Melanocyte of skin (primary cell): ENCODE data around the genes KANSL1L, BARD1 and ATIC.

- CAGE, long polyA plus RNA, 2 experiments, result no peak in any of the 2 experiments
Measured at GRCh38 chr2:210007428-210008355, 5.3 kb downstream of the RPE start.

DNA sequence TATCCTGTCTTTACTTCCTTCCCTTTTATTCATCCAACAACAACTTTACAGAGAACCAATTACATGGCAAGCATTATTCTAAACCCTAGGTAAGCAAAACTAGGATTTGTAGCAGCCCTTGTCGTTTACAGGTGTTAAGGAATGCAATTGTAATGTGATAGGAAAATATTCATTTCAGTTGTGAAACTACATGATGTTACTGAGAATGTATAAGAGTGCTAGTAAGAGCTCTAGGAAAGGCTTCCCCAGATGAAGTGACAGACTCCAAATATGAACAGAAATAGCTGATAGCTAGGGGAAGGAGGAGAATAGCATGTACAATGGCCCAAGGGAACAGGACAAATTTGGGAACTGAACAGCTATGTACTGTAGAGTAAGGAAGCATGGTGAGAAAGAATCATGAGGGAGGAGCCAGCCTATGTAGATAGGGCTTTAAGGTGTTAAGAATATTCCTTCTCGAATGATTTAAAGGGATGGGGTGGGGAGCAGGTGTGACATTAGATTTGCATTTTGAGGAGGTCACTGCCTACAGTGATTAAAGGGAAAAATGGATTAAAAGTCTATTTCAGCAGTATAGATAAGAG, 31.7 kb downstream of the RPE start:
- CAGE, long polyA plus RNA, 2 experiments, result no peak in any of the 2 experiments

GRCh38 chr2:210091610-210092271, 79.5 kb downstream of the KANSL1L start:
- CAGE, long polyA plus RNA, 2 experiments, result no peak in any of the 2 experiments

- CAGE, long polyA plus RNA, 2 experiments, result no peak in any of the 2 experiments
Measured at GRCh38 chr2:210170773-210171477, at the start of gene KANSL1L. KANSL1L (minus strand) TSS chr2:210171409.

- CAGE, long polyA plus RNA, 2 experiments, result no peak in any of the 2 experiments
Measured at GRCh38 chr2:210546467-210547203, 9.8 kb upstream of the CPS1 start.

DNA sequence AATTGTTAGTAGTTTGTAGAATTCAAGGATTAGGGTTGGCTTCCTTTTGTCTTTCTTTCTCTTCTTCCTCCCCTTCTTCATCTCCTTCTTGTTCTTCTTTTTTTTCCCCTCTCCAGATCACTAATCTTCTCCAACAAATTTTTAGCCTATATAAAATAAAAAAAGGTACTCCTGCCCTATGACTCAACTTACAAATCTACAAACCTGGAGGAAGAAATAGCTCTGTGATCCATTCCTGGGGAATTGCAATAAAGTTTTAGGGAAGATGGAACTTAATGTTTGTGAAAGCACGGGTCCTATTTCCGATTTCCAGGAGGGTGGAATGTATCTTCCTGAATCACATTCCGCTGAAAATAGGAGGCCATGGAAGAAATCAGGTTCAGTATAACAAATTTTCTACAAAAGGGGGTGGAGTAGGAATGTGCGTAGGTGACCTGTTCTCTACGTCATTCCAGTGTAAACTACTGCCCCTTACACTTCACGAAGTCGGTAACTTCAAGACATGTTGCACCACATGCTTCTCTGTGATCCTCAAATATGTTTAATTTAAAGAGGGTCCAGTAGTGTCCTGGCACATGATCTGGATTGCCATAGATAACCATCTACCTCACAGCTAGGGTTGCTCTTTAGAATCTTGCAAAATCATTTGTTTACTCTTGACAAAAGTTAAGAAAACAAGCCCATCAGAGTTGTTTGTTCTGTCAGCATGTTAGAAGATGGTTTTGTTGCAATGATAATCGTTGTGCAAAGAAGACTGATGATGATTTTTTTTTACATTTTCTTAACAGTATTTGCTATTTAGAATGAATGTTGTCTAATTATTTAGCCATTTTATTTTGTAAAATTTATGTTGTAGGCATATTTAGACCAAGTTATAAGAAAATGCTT, 7.6 kb upstream of the CPS1 start:
- CAGE, long polyA plus RNA, 2 experiments, result no peak in any of the 2 experiments

GRCh38 chr2:210559604-210559896, 3.2 kb downstream of the CPS1 start:
- CAGE, long polyA plus RNA, 2 experiments, result no peak in any of the 2 experiments

- CAGE, long polyA plus RNA, 2 experiments, result no peak in any of the 2 experiments
Measured at GRCh38 chr2:211408105-211408993, 852.0 kb downstream of the CPS1 start.

- CAGE, long polyA plus RNA, 2 experiments, result no peak in any of the 2 experiments
Measured at GRCh38 chr2:213188979-213189990, 37.9 kb upstream of the IKZF2 start.

- CAGE, long polyA plus RNA, 2 experiments, result no peak in any of the 2 experiments
Measured at GRCh38 chr2:214328758-214329413, 82.0 kb upstream of the VWC2L start.

DNA sequence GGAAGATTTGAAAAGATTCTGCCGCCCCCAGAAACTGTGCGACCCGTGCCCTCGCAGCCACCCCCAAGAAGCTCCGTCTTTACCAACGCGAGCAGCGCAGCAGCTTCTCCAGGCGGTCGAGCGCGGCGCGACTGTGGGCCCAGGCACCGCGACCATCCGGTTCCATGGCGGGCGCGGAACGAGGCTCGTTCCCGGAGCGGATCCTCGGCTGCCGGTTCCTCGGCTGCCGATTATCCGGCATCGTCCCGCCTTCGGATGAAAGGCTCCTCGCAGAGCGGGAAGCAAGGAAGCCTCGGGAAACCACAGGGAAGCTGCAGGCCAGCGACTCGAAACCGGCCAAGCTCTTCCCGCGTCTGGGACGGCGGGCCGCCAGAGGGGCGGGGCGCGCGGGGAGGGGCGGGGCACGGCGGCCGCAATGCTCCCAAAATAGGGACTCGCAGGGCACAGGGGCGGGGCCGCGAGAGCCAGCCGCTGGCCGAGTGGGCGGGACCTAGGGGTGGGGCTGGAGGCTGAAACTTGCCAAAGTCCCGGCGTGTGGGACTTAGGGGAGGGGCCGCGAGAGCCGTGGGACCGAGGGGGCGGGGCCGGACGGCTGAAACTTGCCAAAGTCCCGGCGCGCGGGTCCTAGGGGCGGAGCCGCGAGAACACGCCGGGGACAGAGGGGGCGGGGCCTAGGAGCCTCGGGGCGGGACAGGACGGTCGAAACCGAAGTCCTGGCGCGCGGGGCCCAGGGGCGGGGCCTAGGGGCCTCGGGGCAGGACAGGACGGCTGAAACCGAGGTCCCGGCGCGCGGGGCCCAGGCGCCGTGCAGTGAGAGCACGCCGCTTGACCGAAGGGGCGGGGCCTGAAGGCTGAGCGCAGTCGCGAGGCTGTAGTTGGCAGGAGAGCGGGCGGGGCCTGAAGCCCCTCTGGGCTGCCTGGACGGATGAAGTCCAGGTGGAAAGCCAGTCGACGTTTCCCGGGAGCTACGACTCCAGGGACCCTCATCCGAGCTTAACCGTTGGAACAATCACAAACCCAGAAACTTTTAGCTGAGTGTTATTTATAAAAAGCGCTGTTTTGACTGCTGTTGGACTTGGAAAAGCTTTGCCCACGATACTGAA, at the start of gene BARD1:
BARD1 (minus strand) TSS at position 355 of the 1,103 bp plus-strand sequence.
- CAGE, long polyA plus RNA, 2 experiments, result no peak in any of the 2 experiments

GRCh38 chr2:215311588-215312820, at the start of gene ATIC:
ATIC (plus strand) TSS chr2:215312059.
- CAGE, long polyA plus RNA, 2 experiments, result no peak in any of the 2 experiments

DNA sequence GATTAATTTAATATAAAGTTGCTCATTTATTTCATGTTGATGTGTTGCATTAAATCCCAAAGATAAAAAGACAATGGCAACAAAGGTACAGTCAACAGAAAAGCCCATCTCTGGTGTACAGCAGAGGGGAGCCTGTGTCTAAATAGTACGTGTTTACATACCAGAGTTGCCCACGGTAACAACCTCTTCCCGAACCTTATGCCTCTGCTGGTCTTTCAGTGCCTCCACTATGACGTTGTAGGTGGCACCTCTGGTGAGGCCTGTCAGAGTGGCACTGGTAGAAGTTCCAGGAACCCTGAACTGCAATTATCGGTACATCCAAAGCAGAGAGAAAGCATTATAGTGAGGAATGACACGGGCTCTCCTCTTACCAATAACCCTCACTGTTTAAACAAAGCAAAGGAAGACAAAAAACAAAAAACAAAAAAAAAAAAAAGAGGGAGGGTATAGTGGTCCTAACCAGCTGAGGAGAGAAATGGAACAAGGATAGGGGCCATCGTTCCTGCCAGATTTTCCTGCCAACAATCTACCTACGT, 58.3 kb downstream of the ATIC start:
- CAGE, long polyA plus RNA, 2 experiments, result no peak in any of the 2 experiments

GRCh38 chr2:215383798-215384308, 52.0 kb downstream of the FN1 start:
- CAGE, long polyA plus RNA, 2 experiments, result no peak in any of the 2 experiments

DNA sequence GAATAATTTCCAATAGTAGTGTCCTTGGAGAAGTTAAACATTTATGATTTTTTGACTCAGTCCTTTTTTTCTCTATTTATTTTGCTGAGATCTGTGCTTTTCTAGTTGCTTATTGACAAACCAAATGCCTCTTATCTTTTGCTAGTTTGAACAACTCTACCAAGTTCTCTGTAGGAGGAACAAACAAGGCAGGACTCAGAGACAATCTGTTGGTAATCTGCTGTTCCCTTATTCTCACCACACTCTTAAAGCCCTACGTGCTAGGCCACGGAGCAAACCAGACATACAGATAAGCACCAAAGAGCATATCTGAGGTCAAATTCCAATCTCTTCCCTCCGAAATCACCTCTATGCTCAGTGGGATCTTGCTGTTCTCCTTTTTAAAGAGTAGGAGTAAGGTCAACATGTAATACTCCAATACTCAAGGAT, 18.5 kb downstream of the FN1 start:
- CAGE, long polyA plus RNA, 2 experiments, result no peak in any of the 2 experiments

GRCh38 chr2:215511651-215512304, 75.9 kb upstream of the FN1 start:
- CAGE, long polyA plus RNA, 2 experiments, result no peak in any of the 2 experiments

DNA sequence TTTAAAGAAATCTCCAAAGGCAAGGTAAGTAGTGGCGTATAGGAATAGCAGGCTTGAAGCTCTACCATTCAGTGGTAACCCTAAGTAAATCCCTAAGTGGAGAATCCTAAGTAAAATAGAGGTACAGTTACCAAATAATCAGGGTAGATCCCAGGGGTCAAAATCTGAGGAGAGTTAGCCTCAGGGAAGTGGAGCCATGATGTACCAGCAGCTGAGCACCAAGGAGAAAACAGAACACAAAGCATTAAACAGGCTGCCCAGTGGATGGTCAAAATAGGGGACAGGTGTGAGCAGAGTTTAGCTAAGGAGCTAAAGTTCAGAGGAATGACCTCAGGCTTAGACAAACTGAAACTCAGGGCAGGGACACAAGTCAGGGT, 264.3 kb downstream of the MREG start:
- CAGE, long polyA plus RNA, 2 experiments, result no peak in any of the 2 experiments

DNA sequence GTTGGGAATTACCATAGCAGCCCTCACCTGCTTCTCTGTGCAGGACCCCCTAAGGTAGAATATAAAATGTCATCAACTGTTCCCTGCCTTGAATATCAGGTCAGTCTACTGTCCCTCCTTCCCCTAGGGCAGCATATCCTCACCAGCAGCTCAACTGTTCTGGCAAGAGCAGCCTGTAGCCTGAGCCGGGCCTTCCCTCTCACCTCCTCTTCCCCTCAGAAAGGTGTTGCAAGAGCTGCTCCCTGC, 184.9 kb downstream of the MREG start:
- CAGE, long polyA plus RNA, 2 experiments, result no peak in any of the 2 experiments

DNA sequence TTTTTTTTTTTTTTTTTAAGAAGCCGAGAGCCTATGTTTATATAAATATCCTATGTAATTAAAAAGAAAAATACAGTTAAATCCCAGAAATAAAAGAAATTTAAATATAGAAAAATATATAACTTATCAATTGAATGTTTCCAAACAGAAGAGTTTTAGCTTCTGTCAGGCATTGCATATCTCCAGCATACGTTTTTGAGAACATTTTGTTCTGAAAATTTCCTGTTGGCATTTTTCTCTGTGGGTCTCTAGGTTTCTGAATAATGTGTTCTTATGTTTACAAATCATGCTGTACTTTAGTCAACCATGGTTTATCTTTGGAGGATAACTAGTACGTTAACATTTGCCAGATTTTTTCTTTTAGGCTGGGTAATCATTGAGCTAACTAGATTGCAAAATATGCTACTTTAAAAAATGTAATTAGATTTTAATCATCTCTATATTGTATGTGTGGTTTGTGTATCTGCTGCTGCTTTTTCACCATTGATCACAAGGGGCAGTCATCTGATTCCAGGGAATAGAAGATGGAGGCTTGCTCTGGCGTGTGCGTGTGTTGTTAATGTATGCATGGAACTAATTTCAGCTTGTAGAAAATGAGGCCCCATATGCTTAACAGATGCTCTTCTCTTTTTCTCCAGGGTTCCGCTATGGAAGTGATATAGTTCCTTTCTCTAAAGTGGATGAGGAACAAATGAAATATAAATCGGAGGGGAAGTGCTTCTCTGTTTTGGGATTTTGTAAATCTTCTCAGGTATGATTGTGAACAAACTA, 21.3 kb downstream of the XRCC5 start:
- CAGE, long polyA plus RNA, 2 experiments, result no peak in any of the 2 experiments

- CAGE, long polyA plus RNA, 2 experiments, result no peak in any of the 2 experiments
Measured at GRCh38 chr2:216372709-216373362, 553 bp upstream of the MARCHF4 start.